Tibial artery (tissue), 1 donor: ENCODE measurements around a stretch of chr16.

DNA sequence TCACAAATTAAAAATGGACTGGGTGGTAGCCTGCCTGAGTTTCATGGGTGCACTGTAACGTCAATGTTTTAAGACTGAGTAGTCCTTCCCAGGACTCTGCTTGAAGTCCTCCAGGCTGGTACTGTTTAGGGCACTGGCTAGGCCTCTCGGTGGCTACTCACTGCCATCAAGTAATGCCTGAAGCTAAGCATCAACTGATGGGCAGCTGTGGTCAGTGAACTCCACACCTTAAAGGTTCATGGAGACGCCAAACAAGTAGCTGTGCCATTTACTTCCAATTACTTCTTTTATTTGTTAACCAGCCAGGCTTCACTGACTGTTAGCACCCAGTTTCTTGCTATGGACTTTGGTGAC, 6.8 kb downstream of the N4BP1 start:
- PRO-cap, result no peak

DNA sequence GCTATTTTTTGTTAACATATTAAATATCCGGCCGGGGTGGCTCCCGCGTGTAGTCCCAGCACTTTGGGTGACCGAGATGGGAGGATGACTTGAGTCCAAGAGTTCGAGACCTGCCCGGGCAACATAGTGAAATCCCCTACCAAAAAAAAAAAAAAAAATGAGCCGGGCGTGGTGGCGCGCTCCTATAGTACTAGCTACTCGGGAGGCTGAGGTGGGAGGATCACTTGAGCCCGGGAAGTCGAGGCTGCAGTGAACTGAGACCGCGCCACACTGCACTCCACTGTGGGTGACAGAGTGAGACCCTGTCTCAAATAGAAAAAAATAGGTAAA, 1.1 kb downstream of the N4BP1 start:
- PRO-cap, result no peak

GRCh38 chr16:48623182-48624235, 13.5 kb upstream of the N4BP1 start:
- PRO-cap, result bidirectional peak, plus-strand start at chr16:48623571, minus-strand start at chr16:48623492; bidirectional peak, plus-strand start at chr16:48623944, minus-strand start at chr16:48623807

DNA sequence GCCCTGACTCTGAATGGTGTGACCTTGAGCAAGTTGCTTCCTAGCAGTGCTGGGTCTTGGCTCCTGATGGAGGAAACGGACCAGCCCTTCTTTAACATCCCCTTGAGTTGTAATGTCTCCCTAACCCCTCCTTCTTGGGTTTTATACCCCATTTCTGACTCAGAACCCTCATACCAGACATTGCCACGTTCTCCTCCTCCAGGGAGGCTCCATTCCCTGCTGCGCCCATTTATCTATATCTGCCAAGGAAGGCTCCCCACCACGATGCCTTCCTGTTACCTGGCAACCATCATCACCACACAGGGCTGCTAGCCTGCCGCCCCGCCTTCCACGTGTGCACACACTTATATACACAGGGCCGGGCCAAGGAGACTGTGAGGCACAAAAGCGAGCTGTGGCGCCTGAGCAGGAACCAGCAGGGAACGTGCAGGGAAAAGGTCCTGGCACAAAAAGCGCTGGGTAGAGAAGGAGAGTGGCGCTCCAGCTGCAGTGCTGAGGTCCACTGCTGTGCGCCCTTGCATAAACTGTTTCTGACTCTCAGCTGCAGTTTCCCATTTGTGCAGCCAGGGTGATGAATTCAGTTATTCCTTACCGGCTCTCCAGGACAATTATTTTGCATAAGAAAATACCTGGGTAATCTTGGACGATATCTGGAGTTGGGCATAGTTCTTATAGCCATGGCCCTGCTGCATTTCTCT, 261.8 kb downstream of the CBLN1 start:
- PRO-cap, result no peak

DNA sequence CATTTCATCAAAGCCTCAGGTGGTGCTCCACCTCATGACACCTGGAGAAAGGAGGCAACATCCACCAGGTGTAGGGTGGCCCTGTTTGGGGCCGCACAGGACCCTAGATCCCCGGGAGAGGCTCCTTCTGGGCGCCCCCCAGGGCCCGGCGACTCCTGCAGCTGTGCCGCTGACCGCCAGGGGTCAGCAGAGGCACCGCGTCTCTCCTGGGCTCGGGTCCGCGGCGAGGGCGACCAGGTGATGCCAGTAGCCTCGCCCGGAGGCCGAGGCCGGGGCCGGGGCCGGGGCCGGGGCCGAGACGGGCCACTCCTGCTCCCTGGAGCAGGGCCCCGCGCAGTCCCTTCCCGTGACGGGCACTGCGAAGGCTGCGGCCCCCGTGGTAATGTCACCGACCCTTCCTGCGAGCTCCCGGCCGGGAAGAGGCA, 118.6 kb downstream of the C16orf78 start:
- PRO-cap, result no peak

DNA sequence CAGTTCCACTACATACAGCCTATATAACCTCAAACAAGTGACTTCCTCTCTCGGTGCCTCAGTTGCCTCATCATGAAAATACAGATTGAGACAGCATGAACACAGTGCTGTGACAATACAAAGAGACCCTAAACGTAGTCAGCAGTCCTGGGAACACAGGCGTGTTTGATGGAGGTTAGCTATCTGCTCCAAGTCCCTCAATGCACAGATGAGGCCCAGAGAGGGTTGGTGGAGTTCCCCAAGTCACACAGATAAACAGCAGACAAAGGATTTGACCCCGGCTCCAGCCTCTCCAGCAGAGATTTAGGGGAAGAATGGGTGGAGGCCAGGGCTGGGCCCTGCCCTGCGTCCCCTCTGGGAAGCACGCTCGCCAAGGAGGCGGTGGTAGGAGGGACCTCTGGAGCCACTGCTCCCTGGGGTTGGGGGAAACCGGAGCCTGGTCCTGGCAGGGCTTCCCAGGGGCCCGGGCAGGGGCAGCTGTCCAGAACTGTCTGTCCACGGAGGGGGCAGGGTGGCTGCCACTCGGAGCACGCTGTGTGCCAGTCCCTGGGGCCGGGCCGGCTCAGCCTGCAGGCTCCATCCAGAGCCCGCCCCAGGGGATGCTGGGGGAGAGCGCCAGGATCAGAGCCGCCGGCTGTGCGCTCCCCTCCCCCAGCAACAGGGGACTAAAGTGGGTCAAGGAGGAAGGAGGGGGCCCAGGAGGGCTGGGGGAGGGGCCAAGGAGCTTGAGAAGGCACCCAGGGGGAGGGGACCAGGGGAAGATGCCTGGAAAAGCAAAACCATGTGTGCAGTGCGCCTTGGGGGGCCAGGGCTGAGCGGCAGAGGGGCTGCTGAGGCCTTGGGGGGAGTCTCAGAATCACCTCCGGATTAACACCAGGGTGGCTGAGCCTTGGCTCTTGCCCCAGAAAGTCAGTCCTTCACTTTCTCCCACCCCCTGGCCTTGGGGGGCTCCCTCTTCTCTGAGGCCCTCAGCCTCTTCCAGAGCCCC, 21.4 kb downstream of the ZNF423 start:
- PRO-cap, result no peak

GRCh38 chr16:50105359-50105836, 39.6 kb downstream of the HEATR3 start:
- PRO-cap, result no peak

GRCh38 chr16:50185020-50185738, 32.1 kb downstream of the TENT4B start:
- PRO-cap, result no peak

- PRO-cap, result no peak
Observed at GRCh38 chr16:50229033-50229855, 37.1 kb upstream of the ADCY7 start.

DNA sequence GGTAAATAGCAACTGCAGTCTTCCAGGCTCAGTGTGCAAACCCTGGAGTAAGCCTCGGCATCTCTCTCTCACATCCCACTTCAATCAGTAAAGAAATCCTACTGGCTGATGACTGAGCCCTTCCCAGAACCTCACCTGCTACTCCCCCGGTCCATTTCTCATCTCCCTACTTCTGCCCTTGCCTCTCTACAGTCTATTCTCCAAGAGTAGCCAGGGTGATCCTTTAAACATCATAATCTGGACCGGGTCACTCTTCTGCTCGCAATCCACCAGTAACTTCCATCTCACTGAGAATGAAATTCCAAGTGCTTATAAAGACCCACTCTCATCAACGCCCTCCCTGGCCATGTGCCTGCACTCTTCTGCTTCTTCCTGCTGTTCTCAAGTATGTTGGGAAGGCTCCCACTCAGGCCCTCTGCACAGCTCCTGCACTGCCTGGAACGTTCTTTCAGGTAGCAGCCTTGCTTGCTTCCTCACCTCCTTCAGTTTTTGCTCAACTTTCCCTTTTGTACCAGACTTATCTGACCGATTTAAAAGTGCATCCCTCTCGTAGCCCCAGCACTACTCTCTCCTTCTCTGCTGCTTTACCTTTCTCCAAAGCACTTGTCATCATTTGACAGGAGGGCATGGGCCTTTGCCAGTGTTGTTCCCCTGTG, 44.5 kb downstream of the BRD7 start:
- PRO-cap, result no peak

DNA sequence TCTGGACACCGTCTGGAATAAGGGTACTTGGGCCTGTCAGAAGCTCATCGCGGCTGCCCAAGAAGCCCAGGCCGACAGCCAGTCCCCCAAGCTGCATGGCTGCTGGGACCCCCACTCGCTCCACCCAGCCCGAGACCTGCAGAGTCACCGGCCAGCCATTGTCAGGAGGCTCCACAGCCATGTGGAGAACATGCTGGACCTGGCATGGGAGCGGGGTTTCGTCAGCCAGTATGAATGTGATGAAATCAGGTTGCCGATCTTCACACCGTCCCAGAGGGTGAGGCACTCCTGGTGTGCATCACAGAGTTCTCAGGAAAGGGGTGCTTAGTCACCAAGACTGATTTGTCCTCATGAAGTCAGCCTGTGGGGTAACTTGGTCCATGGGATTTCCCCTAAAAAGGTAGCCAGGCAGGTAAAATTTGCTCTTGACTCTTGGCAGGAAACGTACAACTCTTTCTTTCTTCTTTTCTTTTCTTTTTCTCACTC, 6.3 kb downstream of the NOD2 start:
- PRO-cap, result no peak

DNA sequence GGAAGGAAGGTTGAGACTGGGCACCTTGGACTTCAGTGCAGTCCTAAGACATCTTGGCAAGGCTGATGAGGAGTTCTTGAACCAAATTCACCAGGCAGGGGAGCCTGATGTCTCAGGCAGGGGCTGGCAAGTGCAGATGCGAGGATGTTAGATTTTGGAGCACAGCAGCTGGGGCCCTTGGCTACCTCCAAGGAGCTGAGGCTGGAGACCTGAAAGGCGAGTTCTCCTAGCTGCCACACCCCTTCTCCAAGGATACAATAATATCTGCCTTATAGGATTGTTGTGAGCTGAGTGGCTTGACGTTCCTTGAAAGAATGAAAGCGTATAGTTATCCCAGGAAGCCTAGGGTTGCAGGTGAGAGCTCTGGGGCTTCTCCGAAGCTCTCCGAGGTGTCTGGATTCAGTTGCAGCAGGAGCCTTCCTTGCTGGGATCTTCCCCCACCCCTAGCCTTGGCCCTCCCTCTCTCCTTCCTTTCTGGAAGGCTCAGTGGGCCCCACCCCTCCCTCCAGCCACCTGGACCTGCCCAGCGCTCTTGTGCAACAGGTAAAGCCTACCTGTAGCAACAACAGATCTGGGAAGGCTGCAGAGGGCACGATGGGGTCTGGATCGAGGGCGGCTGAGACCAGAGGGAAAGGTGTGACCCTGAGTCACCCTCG, 22.8 kb upstream of the CYLD start:
- PRO-cap, result no peak

DNA sequence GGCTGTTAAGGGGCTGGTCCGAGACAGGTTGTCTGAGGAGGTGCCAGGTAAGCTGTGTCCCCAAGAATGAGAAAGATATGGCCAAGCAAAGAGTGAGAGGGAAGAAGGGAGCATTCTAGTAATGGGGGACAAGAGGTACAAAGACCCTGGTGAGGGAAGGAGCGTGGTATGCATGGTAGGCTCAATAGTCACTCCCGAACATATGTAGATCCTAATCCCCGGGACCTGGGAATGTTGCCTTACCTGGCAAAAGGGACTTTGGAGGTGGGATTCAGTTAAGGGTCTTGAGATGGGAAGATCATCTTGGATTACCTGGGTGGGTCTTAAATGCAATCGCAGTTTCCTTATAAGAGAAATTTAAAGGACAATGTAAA, 7.1 kb upstream of the CYLD start:
- PRO-cap, result no peak

- PRO-cap, result no peak
Observed at GRCh38 chr16:50745014-50745501, 3.2 kb downstream of the CYLD start.

DNA sequence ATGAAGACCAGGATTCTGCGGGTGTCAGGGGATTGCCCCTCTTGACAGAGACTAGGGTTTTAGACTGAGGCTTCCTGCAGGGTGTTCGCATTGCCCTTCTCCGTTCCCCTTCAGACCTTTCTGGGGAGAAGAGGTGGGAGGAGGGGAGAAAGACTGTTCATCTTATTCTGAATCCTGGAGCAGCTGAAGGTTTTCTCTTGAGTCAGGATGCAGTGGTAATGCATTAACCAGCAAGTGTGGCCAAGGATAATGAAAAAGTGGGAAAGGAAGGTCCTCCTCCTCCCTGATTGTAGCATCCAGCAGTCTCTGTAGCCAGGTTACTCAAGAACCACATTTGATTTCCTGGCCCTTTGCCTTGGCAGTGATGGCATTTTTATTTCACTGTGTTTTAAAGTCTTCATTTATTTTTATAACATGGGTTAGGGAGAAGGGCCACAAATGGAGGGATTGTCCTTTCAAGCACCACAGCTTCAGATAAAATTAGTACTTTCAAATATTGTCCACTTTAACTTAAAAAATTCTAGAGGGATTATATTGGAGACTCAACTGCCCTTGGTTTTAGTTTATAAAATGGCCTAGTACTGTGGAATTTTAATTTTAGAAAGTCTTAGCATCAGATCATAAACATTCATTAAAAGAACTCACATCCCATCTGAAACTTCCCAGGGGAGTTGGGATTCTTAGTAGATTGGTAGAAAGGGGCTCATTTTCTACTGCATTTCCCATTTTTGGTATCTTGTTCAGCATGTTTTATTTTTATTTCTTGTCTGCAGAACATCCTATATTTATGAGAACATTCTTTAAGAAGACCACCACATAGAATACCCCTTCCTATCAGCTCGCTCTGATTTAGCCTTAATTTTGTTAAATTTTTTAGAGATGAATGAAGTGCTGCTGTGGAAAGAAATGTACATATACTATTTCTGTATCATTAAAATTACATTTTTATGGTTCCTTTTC, 59.4 kb downstream of the CYLD start:
- PRO-cap, result no peak

DNA sequence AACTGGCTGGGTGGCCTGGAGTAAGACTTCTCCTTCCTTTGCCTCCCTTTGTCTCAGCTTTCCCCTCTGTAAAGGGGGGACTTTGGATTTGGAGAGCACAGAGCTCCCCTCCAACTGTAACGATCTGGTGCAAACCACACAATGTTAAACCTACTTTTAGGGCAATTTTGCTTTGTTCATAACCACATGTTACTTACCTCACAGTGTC, 100.3 kb downstream of the SALL1 start:
- PRO-cap, result no peak

DNA sequence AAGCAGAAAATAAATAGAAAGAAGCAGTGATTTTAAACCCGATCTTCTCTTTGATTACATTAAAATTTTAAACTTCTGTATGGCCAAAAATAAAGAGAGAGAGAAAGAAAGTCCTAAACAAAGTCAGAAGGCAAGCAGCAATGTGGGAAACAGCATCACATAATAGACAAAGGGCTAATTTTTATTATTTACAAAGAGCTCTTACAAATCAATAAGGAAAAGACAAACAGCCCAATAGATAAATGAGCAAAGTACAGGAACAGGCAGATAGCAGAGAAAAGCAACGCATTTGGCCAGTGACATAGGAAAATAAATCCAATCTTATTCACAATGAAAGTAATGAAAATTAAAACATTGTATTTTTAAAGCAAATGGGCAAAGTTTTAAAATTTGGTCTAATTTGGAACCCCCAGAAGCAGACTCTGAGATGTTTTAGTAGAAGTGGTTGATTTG, 93.1 kb downstream of the SALL1 start:
- PRO-cap, result no peak

DNA sequence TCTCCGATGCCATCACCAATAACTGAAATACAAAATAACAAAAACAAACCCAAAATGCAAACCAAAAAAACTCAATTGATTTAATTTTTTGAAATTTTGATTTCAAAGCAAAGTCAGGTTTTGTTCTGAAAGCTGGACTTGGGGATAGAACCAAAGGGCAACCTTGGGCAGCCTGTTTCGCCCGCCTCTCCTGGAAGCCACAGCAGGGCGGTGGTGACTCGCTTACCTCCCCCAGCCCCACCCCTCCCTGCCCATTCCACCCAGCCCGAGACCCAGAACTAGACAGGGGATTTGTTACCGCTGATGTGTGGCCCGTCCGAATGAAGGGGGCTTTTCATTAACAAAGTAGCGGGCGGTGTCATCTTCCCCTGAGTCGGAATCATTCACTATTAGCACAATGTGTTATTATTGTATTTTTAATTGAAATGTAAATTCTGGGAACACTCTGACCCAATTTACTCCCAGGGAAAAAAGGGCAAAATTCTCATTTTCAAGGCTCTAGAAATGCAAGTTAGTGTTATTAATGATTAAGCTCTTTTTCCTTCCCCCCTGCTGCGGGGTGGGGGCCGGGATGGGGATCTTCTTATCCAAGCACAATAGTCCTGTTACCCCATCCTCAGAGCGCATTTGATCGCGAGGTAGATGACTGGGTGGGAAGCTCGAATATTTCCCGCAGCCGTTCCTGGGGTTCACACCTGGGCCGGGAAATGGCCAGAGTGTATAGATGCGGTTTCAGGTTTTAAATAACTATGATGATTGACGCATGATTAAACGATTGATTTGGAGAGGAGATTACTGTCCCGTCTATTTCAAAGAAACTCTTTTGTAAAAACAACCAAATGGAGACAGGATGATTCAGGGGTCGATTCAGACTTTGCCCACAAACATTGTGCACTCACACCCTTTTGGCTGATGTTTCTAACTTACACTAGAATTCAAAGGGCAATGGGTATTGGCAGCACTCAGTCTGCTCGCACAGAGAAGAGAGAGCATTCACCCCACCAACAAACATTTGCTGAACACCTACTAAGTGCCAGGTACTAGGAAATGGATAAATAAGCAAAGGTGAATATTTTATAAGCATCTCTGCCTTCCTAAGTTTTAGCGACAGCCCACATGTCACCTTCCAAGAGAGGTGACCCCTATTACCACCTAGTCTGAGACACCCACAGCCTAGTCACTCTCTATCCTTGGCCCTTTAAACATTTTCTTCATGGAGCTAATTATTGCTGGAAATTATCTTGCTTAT, 55.2 kb downstream of the SALL1 start:
- PRO-cap, result no peak

DNA sequence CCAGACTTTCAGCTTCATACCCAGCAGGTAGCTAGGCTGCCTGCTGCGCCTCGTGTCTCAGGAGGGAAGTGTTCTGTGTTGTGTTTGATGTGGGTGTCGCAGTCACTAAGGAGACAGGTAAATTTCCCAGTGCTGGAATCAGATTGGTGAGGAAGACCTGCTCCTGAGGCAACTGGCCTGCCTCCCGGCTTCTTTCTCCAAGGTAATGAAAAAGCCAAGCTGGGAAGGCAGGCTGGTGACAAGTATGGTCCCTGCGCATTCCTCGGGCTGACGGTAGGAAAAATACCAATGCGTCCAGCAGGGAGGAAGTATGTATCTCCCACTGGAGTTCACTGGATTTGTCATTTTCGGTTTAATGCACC, 604.1 kb upstream of the SALL1 start:
- PRO-cap, result no peak

DNA sequence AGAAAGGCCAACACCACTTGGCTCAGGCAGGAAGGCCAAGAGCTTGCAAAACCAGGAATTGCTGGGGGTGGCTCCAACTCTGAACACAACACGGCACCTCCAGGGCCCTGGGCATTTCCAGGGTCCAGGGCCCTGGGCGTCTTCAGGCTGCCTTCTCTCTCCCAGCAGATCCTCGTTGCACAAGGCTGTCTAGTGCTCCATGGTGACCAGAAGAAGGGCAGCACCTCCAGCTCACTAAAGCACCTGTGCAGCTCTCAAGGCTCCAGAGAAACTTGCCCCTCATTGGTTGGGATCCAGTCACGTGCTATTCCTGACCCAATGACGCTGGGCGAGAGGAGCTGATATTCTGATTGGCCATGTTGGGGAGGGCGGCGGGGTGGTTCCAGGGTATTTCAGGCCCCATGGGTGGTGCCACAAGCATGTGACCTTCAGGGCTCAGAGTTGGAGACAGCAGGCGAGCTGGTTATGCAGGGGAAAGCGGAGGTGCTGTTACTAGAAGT, 309.2 kb downstream of the TOX3 start:
- PRO-cap, result no peak